SK-N-MC (cell line): ENCODE results near the genes PSME2 and IRF9.

- RRBS, result no CpG with 5 or more reads among the region's 19 CpGs
Observed at GRCh38 chr14:23067068-23068040, 10.0 kb upstream of the CDH24 start.

- RRBS, result no CpG with 5 or more reads among the region's 8 CpGs
Observed at GRCh38 chr14:23071908-23072789, 14.8 kb upstream of the CDH24 start.

GRCh38 chr14:23121295-23121886 is 2.3 kb upstream of the CEBPE start:
- RRBS, result no CpG with 5 or more reads among the region's 8 CpGs

DNA sequence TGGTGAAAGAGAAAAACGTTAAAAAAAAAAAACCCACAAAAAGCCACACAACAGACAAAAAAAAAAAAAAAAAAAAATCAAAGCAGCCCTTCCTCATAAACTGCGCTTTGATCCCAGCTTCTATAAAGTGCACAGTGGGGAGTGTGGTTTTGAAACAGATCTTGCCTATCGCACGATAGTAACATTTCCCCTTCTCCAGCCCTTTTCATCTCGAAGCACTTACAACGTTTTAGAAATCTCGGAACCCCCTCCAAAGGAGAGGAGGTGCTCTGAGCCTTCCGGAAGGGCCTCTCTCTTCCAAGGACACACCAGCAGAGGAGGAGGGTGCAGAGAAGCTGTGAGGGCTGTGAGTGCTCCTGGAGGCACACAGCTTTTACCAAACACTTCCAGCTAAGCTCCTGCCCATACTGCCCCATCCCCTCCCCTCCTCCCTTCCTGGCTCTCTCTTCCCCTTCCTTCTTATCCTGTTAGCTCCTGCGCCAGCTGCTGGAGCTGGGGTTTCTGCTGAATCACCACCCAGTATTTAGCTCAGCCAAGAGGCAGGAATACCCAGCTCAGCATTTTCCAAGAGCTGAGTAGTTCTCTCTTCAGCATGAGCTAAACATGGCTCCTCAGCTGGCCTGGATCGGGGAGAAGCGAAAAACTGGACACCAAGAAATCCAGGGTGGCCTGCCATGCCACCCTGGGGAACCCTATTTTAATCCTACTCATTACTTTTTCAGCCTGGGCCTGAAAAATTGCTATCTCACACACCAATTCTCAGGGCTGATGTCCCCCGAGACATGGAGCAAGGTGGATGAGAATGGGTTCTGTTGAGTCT is 28.3 kb downstream of the SLC7A8 start:
- RRBS, result no CpG with 5 or more reads among the region's 12 CpGs

GRCh38 chr14:23310618-23311432 is 4.2 kb downstream of the BCL2L2 start:
- RRBS, result no CpG with 5 or more reads among the region's 2 CpGs

DNA sequence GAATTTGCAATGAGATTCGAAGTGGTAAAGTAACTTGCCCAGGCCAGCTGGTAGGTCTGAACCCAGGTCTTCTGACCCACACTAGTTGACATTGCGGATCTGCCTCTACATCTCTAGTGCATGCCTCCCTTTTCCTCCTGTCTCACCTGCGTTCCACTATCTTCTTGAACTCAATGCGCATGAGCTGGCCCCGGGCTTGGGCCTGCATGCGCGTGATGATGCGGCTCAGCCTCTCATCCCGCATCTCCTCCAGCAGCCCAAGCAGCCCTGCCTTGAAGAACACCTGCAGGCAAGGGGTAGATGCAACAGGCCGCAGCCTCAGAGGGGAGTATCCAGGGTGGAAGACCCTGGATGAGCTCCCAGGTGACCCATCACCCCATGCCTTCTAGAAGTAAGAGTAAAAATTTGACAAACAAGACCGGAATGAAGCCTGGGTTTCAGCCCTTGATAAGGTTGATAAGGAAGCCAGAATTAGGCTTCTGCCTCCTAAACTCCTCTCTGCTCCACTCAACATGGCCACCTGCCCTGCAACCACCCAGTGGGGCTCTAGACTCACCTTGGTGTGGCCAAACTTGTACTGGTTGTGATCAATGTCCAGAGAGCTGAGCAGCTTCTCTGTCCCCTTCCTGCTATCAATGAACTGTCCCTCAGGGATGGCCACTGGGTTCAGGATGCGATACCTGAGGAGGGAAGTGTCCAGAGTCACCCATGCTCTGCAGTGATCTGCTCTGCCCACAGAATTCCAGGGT is 11.8 kb downstream of the MYH6 start:
- RRBS, result no CpG with 5 or more reads among the region's 12 CpGs

GRCh38 chr14:23428197-23428828 is 7.1 kb downstream of the MYH7 start:
- RRBS, result no CpG with 5 or more reads among the region's 6 CpGs

DNA sequence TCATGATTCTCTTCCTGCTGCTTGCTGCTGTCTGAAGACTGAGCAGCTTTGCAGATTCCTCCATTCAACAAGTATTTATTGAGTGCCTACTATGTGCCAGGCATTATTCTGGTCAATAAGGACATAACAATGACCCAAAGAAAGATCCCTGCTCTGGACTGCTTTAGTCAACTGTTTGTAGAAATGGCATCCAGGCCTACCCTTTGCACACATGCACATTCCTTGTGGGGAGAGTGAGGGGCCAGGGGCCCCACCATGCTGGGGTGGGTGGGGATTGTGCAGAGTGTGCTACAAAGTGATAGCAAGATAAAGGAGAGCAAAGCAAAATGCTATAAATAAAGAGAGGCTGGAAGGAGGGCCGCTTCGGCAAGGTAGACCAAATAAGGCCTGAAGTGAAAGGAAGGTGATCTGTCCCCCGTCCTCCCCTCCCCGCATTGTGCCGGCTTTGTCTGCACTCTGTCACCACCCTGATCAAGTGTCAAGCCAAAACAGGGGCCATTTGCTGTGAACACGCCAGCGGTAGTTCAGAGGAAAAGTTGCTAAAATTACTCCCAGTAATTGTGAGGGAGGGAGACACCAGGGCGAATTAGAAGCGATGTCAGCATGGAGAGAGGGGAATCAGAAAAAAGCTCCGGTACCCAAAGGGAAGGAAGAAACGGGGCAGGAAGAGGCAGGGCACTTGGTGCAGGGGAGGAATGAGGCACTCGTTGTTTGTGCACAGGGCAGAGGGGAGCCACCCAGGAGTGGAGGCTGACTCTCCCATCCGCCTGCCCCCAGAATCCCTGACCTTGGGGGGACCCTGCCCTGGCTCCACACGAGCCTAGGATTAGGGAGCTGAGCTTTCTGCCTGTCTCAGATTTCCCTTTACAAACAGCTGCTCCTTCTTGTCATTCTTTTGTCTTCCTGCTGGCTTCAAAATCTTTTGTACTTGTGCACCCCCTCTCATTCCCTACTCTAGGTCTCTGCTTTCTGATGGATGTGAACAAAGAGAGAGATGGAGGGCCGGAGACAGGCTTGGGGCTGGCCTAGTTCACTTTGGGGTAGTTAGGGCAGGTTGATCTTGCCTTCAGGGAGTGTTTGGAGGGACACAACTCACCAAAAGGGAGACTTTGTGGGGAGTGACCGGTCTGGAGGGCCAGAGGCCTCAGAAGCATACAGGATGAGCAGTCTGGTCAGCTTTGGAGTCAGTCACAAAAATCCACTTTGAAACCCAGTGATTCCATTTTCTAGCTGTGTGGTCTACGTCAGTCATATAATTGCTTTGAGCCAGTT is 2.9 kb upstream of the MYH7 start:
- RRBS, result 55% methylated on average over 1 of the region's 17 CpGs

DNA sequence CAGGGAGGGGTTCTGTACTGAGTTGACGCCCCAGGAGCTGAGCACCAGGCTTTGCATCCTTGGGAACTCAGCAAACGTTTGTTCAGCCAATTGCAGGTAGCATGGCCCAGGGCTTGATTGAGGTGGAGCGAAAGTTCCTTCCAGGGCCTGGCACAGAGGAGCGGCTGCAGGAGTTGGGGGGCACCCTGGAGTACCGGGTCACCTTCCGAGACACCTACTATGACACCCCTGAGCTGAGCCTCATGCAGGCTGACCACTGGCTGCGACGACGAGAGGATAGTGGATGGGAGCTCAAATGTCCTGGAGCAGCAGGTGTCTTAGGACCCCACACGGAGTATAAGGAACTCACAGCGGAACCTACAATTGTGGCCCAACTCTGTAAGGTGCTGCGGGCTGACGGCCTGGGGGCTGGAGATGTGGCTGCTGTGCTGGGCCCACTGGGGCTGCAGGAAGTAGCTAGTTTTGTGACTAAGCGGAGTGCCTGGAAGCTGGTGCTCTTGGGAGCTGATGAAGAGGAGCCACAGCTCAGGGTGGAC is 654 bp downstream of the THTPA start:
- RRBS, result no CpG with 5 or more reads among the region's 14 CpGs

DNA sequence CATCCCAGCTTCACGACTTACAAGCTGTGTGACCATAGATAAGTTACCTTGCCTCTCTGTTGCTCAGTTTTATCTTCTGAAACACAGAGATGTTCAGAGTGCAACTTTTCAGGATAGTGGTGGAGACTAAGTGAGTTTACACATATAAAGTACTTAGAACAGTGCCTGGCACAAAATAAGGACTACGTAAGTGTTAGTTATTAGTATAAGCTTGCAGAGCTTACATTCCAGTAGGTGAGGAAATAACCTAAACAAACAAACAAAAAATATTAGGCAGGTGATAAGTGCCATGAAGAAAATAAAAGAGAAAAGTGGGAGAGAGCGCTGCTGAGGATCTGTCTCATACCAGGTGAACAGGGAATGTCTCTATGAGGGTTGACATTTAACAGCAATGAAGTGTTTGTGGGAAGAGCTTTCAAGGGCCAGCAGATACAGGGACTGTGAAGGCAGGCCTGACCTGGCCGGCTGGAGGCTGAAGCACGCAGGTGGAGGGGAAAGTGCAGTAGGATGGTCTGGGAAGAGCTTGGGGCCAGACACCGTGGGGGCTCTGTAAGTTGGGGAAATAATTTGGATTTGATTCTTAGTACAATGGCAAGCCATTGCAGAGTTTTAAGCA is 24.0 kb upstream of the DHRS2 start:
- RRBS, result no CpG with 5 or more reads among the region's 6 CpGs

- RRBS, result no CpG with 5 or more reads among the region's 9 CpGs
Observed at GRCh38 chr14:23694059-23695014, 58.2 kb downstream of the DHRS2 start.

GRCh38 chr14:24080859-24081995 is 9.9 kb downstream of the CPNE6 start:
- RRBS, result 36% methylated on average over 37 of the region's 96 CpGs

DNA sequence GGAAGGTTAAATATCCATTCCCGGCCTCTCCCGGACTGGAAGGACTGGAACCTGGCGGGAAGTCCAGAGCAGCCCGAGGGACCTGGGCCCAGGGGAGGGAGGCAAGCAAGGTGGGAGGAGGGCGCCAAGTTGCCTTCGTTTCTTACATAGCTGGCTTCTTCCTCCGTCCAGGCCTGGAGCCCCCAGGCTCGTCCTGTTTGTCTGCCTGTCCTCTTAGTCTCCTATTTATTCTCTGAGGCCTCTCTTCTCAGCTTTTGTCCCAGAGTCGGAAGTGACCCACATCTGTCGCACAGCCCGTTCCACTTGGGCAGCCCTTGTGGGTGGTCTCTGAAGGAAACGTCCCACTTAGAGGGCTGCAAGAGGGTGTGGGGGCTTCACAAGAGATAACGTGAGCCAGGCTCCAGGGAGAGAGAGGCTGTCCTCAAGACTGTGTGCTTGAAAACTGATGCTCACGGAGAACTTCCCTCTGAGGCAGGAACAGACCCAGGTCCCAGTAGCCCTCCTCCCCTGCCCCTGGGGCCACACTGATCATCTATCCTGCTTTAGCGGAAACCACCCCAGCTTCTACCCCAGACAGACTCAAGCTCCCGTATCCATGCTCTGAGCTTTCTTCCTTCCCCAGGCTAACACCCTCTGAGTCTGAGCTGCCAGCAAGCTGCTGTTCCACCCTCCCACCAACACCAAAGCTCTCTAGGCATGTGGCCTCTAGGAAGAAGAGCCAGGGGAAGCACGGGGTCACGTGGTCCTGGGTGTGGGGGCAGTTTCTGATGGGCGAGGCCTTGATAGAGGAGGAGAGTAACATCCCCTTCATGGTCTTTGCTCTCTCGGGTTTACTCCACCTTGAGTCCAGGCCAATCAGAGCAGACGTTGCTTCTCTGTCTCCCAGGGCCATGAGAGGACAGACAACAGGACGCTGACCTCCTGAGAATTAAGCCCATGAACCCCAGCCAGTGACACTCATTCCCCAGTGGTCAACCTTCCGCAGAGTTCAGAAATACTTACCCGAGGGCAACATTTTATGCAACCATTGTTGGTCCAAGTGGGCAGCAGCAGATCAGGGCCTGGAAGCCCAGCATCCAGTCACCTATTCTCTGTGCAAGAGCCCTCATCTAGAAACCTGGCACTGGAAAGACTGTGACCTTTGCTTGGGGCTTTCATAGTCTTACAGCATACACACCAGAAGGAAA is 1.2 kb downstream of the PCK2 start:
- RRBS, result 27% methylated on average over 1 of the region's 24 CpGs

DNA sequence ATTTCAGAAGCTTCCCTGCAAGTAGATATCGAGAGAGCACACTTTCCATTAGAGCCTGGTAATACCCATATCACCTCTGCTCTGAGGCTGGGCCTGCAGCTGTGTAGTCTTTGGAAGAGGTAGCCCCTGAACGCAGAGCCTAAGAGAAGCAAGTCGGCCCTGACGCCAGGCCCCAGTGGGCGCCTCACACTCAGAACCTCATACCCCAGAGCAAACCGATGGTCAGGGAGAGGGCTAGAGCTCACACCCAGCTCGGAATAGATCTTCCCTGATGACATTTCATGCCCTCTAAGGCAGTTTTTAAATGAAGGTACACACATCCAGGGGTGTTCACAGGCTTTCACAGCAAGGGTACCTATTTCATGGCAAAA is 6.2 kb upstream of the FITM1 start:
- RRBS, result no CpG with 5 or more reads among the region's 7 CpGs

DNA sequence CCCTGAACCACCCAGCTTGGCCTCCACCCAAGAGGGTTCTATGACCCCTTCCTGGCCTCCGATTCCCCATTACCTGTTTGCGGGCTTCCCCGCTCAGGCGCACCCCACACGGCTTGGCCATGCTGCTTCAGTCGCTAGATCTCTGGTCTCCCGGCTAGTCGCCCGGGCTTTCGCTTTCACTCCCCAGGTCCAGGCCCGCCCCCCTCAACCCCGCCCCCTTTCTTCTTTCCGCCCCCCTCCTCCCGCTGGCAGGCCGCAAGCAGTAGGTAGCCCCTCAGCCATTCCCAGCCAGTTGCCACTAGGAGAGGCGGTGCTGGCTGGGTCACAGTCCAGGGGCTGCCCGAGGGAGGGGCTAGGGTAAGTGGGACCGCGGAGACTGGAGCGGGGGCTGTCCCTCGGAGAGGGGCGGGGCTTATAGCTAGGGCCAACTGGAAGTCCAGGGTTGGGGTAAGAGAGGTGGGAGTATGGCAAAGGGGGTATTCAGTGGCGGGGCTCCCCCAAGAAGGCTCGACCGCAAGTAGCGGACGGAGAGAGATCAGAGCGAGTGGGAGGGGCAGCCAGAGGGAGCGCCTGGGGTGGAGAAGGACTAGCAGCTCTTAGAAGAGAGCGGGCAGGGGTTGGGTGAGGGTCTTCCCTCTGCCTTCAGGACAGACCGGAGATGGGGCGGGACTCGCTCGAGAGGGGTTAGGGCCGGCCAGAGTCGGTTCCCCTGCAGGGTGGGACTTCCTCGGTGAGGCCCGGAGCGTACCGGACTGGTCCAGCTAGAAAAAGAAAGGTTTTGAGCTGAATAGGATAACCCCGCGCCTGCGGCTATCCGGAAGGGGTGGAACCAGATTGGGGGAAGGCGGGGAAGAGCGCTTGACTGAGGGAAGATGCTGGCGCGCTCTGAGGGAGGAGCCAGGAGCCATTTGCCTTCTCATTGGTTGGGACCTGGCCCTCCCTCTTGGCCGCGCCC is at the start of gene PSME2:
TSS of gene PSME2 (minus strand) at position 150 of the 955 bp plus-strand sequence.
- RRBS, result under 1% methylated on average over 13 of the region's 50 CpGs

DNA sequence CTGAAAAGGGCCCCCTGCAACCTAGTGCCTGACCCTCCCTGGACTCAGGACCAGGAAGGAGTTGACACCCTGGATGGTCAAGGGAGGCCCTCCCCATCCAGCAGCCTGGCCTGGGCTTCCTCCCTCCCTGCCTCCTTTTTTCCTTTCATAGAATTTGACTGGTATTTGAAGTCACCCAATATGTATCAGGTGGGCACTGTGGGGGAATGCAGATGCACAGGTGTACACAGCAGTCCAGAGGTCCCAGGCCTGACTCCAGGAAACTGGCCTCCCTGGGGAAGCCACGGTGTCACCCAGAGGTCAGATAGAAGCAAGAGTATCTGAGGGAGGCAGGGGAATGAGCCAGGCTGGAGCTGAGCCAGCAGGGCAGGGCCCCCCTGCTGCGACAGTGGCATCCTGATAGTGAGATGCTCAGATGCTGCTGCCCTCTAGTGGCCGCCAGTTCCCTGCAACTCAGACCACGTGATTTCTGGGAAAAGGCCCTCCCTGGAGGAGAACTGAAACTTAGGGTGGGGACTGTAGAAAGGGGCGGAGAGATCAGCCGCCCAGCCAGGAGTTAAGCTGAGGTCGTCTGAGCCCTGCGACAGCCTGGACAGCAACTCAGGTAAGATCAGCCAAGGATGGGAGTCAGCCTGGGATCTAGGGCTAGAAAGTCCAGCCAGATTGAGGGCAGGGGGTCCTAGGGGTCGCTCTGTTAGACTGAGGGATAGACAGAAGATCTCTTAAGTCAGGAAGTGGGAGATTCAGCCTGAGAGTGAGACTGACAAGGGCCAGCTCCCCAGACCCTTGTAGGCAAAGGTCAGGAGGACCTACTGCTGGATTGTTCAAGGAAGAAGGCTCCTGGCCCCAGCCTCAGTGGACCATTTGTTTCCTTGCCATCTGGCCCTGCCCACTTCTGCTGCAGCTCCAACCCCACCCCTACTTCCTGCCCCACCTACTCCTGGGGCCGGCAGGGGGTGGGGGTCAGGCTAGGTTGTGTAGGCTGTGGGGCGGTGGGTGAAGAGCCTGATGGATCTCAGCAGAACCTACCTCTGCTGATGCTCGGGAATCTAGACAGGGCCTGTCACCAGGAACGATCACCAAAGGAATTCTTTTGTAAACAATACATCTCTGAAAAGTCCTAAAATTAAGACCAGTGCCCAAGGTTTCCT is at the start of gene IRF9:
TSS of gene IRF9 (plus strand) at position 531 of the 1,151 bp plus-strand sequence.
- RRBS, result no CpG with 5 or more reads among the region's 13 CpGs

DNA sequence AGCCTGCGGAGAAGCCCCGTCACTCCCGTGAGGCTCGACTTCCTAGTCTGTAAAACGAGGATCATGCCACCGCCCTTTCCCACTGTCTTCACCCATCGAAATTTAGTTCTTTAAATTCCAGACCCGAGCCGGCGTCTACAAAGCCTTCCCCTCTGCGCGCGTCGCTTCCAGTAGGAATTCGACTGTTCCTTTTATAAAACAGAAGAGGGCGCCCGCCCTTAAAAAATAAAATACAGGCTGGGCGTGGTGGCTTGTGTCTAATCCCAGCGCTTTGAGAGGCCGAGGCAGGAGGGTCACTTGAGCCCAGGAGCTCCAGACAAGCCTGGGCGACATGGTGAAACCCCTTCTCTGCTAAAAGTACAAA is 420 bp upstream of the TINF2 start:
- RRBS, result no CpG with 5 or more reads among the region's 21 CpGs

DNA sequence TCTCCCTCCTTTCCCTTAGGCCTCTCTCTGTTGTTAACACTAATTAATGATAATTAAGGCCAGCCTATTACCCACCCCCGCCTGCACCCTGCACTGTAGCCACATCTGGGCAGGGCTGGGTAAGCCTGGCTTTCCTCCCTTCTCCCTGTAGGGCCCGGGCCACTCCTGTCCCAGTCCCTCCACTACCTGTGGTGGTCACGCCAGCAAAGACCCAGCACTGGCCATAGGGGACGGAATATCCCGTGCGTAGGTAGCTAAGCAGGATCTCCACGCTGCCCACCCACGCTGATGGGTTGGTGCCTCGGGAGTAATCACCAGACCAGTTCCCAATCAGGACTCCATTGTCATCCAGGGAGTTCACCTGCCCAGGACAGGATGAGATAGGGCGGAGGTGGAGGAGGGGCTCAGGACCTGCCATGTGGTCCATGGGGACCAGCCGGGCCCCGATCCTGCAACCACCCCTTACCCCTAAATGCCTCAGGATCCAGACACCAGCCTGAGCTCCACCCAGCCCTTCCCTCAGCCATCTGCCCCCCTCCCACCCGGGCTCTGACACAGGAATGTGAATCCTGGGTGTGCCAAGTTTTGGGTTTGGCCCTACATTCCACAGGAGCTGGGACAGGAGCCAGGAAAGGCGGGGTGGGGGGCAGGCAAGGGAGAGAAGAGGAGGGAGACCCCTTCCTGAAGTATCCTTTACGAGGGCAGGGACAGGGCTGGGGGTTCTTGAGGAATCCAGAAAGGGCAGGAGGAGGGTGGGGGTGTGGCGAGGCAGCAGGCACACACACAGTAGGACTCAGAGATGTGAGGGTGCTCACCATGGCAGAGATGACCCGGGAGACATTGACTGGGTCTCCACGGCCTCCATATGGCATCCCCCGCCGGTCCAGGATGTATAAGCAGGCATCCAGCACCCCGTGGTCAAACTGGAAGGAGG is 3.8 kb downstream of the TGM1 start:
- RRBS, result 52% methylated on average over 6 of the region's 21 CpGs

DNA sequence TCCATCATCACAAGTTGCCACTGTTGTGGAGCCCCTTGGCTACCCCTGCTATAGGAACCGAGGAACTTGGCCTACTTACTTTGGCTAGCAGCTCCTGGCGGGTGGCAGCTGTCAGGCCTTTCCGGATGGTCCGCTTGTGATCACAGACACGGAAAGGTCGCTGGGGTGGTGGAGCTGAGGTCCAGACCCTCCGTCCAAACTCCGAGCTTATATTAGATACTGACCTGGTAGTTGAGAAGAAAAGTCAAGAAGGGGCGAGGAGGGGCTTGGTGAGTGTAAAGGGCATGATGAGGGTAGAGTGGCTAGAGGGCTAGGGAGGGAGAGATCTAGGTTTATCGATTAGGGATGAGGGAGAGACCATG is 504 bp downstream of the CIDEB start:
- RRBS, result no CpG with 5 or more reads among the region's 10 CpGs